Renal cortical epithelial cell (primary cell): ENCODE data around the genes DENND11, TAS2R5 and PRSS1.

- RRBS, result no CpG with 5 or more reads among the region's 4 CpGs
Observed at GRCh38 chr7:140911131-140911510, 13.6 kb downstream of the BRAF start.

GRCh38 chr7:141461889-141462506 lies 89.2 kb upstream of the AGK start:
- RRBS, result no CpG with 5 or more reads among the region's 10 CpGs

GRCh38 chr7:141664362-141665574 lies 37.2 kb downstream of the DENND11 start:
- RRBS, result no CpG with 5 or more reads among the region's 30 CpGs

DNA sequence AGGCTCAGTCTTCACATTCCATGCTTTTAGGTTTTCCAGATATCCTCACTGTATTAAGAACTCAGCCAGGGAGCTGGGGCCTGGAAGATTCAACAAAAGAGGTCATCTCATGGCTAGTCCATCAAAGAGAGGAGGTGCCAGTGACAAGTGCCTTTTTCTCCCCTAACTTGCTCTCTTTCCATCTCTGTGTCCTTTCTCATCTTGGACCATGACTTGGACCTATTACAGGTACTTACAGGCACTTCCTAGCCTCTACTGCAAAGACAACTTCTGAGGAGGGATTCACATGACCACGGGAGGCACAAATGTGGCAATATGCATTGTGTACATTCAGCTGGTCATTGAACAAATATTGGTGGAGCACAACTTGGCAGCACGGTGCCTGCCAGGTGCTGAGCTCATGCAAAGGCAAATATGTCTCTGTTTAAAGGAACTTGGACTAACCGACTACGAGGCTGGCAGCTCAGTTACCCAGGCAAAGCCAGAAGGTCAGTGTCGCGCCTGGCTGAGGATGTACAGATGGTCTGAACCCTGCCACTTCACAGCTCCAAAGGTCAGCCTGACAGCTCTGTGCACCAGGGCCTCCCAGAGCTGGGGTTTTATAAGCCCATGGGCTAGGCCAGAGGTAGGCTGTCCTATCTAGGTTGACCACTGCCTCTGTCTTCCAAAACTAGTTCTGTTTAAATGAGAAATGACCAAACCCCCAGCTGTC lies 6.2 kb downstream of the DENND11 start:
- RRBS, result no CpG with 5 or more reads among the region's 6 CpGs

GRCh38 chr7:141702015-141702769 lies at the start of gene DENND11:
Gene DENND11, minus strand, starts transcription at chr7:141702166.
- RRBS, result under 1% methylated on average over 22 of the region's 70 CpGs

GRCh38 chr7:141789950-141790506 lies at the start of gene TAS2R5:
Gene TAS2R5, plus strand, starts transcription at chr7:141790217.
- RRBS, result no CpG with 5 or more reads among the region's 7 CpGs

GRCh38 chr7:142544082-142544357 lies 205.3 kb upstream of the PRSS1 start:
- RRBS, result no CpG with 5 or more reads among the region's 1 CpG

DNA sequence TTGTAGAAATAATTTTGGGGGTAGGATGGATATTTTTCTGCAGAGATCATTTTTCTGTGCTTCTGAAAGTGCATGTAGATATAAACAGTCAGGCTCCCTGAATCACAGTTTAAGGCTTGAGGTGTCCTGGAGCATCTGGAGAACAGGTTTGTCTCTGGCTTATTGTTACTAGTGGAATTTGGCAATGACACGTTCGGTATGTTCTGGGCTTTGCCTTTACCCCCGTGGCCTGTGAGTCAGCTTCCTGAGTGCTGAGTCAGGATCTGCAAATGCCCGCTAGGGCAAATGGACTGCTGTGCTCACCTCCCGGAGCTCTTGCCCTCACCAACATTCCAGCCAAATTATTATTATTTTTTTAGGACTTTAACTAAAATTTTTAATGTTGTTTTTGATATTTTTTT lies 192.6 kb upstream of the PRSS1 start:
- RRBS, result no CpG with 5 or more reads among the region's 5 CpGs

DNA sequence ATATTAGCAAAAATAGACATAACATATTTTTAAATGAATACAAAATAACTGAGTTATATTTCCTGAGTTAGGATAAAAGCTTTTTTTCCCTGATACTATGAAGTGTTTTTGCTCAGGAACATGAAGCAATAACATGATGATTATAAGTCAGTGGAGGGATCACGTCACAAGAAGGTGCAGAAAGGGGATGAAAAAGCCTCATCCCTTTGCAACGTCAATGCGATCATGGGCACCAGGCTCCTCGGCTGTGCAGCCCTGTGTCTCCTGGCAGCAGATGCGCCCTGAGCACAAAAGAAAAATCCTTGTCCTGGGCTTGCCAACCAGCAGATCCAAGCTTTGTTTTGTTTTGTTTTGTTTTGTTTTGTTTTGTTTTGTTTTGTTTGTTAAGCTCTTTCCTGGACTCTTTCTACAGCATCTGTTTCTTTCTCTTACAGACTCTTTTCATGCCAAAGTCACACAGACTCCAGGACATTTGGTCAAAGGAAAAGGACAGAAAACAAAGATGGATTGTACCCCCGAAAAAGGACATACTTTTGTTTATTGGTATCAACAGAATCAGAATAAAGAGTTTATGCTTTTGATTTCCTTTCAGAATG lies 103.4 kb upstream of the PRSS1 start:
- RRBS, result no CpG with 5 or more reads among the region's 6 CpGs

- RRBS, result no CpG with 5 or more reads among the region's 5 CpGs
Observed at GRCh38 chr7:142748958-142749552, at the start of gene PRSS1. Gene PRSS1, plus strand, starts transcription at chr7:142749472.

GRCh38 chr7:142788103-142789293 lies 17.7 kb downstream of the PRSS2 start:
- RRBS, result no CpG with 5 or more reads among the region's 13 CpGs

DNA sequence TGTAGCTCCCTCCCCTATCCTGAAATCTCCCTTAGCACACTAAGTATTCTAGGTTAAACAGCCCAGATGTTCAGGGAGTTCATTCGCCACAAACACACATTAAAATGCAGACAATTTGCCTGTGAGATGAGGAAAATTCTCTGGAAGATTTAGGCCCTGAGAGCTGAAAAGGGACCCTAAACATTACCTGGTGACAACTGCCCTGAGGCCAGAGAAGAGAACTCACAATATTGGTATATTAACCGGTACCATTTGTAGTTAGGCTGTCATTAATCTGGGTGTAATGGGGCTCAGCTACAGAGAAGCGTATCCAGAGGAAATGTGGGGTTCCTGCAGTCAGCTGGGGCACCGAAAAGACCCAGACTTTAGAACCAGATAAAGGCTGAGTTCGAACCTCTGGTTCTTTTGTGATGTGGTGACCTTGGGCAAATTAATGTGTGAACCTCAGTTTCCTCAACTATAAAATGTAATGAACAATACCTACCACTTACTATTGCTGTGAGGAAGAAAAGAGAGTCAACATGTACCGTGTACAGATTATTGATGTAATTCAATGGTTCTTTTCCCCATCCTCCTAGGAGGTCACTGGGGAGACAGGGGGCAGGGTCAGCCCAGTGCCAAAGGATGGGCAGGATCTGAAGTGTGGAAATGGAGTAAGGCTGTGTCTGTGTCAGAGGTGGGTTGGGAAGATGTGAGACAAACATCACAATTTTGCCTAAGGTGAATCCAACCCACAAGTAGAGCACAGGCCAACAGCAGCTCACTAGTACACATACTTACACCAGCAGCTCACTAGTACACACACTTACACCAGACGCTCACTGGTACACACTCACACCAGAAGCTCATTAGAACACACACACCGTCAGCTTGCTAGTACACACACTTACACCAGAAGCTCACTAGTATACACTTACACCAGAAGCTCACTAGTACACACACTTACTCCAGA lies 27.8 kb downstream of the PRSS2 start:
- RRBS, result no CpG with 5 or more reads among the region's 8 CpGs

GRCh38 chr7:142800114-142800641 lies 29.4 kb downstream of the PRSS2 start:
- RRBS, result no CpG with 5 or more reads among the region's 2 CpGs

DNA sequence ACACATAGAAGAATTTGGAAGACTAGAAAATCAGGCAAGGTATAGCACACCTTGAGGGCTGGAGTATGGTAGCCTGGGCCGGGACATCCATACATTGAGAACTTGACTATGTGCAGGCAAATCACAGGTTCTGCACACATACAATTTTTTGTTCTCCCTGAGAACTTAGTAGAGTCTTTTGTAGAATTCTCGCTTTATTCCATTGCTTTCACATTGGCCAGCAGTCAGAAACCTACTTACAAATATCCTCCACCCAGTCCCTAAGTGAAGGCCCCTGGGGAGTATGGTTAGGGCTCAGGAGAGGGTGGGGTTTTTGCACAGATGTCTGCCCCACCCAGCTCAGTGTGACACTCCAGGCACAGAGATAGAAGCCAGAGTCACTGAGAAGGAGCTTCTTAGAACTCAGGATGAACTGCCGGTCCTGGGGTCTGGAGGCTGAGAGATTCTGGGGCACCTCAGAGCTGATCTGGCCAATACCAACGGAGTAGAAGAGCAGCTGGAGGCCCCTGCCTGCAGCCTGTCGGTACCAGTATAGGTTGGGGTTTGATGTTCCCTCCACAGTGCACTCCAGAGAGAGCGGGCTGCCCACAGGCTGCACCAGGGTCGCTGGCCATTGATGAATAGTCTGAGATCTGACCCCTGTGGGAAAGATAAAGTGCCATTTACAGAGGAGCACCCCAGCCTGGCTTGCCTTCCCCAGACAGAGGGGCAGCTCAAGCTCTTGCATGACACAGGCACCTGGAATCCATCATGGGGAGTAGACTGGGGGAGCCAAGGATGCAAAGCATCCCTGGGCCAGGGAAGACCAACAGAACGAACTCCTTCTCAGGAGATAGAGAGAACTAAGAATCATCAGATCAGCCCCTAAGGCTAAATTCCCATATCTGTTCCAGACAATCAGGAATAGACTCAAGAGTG lies 41.7 kb downstream of the PRSS2 start:
- RRBS, result no CpG with 5 or more reads among the region's 8 CpGs

DNA sequence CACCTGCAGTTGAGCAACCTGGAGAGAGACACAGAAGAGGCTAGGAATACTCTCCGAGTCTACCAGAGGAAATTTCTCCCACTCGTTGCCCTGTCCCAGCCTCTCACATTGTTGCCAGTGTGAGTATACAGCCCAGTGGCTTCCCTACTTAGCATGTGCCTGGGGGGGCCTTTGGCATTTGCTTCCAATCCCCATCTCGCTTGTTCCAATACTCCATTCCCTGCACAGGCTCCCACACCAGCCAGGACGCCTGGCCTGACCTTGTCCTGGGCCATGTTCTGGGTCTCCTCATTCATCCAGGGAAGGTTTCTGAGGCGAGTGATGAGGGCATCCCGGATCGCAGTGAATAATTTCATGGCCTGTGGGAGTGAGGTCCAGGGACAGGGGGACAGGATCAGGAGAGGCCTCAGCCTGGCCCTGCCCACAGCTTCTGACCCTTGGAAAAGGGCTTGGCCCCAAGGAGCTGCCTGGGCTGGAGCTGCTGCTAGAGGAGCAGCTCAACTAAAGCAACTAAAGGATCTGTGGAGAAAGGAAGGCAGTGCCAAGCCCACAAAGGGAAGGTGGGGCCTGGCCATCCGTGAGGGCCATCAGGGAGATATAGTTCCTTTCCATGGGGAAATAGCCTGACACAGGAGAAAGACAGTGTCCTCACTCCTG lies 5.2 kb downstream of the LLCFC1 start:
- RRBS, result no CpG with 5 or more reads among the region's 8 CpGs

GRCh38 chr7:143014957-143015494 lies 11.9 kb downstream of the OR9A2 start:
- RRBS, result no CpG with 5 or more reads among the region's 3 CpGs

DNA sequence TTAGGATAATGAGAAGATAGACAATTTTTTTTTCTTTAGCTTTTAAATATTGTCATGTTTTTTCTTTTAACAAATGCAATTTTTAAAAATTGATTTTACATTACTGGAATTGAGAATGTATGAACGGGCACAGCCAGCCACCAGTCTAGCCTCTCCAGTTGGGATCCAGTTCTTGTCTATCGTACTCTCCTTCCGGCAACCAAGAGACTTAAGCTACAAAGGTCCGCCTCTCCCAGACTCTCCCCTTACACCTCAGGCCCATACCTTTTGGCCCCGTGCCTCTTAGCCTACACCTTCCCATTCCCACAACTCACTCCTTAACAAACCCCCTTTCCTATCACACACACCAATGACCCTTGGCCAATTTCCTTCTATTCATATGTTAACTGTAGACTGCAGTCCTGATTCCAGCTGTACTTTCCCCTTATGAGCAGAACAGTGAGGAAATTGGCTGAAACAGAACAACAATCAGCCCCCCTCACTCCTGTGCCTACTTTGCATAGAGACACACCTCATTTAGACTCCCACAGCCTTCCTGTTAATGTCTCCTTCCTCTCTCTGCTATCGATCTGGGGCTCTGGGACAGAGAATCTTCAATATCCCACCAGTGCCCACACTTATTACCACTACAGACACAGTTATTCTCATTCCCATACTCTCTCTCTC lies 1.4 kb upstream of the TMEM139 start:
- RRBS, result no CpG with 5 or more reads among the region's 6 CpGs

DNA sequence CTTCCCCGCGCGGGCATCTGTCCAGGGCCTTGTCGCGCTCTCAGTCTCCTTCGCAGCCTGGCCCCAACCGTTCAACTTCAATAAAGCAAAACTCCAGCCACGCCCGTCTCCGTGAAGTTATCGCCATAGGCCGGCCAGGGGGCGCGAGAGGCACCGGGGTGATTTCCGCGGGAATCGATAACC lies 311 bp upstream of the CASP2 start:
- RRBS, result no CpG with 5 or more reads among the region's 18 CpGs

- RRBS, result no CpG with 5 or more reads among the region's 11 CpGs
Observed at GRCh38 chr7:143300728-143301803, 12.9 kb downstream of the CASP2 start.

- RRBS, result 3% methylated on average over 7 of the region's 38 CpGs
Observed at GRCh38 chr7:143345276-143345988, 17.1 kb downstream of the FAM131B start.